RPMI7951 (cell line): ENCODE measurements around a stretch of chr2.

GRCh38 chr2:11020-11597 lies 35.2 kb downstream of the FAM110C start:
- RAMPAGE, long total RNA, result no peak

DNA sequence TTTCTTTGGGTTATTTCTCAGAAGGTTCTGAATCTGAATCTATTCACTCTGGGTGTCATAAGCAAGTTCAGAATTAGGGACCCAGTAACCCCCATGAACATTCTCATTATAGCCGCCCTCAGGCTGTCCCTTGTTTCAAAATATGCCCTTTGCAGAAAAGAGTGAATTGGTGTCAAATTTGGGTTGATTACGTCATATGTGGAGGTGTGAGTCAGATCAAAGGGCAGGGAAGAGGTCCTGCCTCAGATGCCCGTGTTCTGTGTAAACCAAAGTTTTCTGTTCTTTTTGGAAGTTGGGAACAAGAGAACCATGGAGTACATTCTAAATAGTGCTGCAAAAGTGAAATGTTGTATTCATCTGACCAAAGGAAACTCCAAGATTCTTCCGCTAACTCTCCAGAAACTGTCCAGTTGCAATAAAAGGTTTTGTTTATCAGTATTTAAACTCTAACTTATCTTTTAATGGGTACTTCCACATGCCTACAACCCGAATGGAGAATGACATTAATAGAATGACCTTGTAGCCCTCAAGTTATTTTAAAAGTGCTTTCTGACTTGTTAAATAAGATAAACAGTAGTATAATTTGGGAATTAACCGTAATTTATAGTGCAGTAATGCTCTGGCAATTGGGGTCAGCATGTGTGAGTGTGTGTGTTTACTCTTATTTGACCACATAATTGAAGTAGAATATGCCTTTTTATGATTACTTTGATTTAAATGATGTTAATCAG lies 5.7 kb downstream of the FAM110C start:
- RAMPAGE, long total RNA, result no peak

GRCh38 chr2:46165-46390 lies 227 bp downstream of the FAM110C start:
- RAMPAGE, long total RNA, result no peak

- RAMPAGE, long total RNA, result no peak
Observed at GRCh38 chr2:282814-284089, 4.6 kb downstream of the ALKAL2 start.

DNA sequence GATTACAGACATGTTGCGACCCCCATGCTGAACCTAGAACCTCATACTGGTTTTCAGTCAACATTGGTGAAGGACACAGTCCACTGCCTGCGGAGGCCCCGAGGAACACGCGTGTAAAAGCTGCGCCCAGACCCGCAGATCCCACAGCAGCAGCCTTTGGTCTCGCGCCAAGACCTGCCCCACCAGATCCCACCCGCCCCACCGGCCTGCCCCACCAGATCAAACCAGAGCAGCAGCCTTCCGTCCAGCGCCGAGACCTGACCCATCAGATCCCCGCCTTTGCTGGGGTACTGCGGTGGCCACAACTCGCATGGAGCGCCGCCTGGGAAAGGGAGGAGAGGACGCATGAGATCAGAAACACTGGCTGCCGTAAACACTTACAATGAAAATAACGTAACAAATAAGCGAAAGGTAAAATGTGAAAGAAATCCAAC lies 173.6 kb downstream of the TMEM18 start:
- RAMPAGE, long total RNA, result no peak

DNA sequence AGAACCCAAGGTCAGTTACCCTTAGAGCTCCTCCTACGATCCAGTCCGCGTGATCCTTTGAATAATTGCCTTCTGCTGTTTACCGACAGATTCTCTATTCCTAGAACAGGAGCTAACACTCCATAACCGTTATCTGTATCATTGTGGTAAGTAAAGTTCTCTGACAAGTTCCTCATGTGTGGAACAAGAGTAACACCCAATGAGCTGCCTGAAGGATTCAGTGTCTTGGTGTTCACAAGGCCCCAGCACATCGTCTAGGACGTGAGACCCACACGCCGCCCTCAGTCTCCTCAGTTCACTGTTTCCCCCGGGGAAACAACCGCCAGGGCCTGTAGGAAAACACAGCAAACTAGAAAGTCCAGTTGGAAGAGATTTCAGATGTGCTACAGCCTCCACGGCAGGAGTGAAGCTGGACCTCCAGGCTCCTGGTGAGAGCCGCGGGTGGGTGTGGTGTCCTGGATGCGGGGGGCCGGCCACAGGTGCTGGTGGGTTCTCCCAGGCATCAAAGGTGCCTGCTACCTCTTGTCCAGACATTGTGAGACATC lies 131.5 kb downstream of the TMEM18 start:
- RAMPAGE, long total RNA, result no peak

DNA sequence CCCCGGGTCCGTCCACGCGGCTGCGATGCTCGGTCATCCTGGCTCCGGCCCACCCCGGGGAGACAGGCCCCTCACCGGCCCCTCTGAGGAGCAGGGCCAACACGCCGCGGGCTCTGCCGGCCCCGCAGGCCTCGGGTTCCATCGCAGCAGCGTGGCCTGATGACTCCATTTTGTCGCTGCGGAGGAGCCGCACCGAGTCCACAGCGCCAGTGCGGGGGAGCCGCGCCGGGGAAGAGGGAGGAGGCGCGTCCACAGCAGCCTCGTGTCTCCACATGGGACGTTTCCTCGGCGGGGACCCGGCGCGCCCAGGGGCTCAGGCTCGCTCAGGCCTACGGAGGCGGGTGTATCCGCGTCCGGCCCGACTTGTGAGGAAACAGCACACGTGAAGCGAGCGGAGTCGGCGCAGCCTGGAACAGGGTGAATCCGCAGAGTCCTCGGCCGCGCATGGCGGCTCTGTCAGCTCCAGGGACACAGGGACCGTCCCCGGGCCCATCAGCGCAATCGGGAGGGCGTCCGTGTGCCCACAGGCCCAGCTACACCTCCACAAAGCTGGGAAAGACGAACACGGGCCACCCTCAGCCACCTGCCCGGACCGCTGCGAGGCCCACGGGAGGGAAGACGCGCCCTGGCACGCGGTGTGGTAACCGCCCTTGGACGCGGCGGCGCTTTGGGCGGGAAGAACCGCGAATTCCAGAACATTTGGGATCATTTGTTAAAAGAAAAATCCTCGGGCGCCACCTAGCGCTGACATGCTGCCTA lies 40.6 kb downstream of the TMEM18 start:
- RAMPAGE, long total RNA, result no peak

DNA sequence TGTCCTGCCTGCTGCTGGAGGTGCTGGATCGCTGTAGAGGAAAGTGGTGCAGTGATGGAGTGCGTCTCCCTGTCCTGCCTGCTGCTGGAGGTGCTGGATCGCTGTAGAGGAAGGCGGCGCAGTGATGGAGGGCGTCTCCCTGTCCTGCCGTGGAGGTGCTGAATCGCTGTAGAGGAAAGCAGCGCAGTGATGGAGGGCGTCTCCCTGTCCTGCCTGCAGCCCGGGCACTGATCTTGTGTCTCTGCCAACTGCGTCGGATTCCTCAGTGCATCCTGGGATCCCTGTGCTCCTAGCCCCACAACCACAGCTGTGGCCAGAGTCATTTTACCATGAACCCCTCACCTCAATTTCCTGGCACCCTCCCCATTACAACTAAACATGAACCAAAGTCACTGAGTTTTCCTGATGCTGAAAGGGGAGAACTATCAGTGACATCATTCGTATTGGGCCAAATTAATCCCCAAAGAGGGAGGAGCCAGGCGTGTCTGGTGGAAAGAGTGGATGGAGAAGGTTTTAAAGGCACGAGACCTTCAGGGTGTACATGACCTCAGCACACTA lies 190.0 kb upstream of the TPO start:
- RAMPAGE, long total RNA, result no peak

DNA sequence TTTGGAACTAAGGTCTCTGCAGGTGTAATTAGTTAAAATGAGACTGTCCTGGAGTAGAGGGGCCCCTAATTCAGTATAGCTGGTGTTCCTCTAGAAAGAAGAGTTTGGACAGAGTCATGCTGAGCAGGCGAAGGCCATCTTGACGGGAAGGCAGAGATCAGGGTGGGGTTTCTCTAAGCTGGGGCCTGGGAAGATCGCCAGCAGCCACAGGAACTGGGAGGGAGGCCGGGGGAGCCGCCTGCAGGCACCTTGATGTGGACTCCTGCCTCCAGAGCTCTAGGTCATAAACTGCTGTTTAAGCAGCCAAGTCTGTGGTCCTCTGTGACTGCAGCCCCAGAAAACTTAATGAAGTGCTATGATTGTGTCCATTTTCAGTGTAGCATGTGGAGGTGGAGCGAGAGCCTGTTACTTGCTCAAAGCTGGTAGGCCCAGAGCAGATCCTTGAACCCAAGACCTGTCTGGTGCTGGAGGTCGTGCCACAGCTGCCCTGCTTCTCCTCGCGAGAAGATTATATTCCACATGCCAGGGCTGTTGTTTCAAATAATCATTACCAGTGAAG lies 105.7 kb downstream of the TPO start:
- RAMPAGE, long total RNA, result no peak

DNA sequence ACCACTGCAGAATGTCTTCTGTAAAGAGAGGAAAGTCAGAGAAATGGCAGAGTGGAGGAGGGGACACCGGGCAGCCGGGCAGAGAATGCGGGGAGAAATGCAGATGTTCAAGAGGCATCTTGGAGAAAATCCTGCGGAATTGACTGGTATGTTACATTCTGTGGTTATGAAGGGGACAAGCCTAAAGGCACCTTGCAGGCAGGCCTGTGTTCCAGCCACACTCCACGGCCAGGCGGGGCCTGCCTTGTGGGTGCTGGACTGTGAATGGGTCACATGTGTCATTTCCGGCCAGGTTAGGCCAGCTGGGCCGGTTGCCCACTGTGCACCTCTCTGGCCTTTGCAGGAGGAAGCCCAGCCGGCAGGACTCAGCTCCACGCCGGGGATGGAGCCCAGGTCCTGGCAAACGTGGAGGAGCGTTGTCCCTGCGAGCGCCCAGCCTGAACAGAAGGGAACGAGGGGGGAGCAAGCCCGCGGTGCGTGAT lies 153.0 kb downstream of the PXDN start:
- RAMPAGE, long total RNA, result no peak

DNA sequence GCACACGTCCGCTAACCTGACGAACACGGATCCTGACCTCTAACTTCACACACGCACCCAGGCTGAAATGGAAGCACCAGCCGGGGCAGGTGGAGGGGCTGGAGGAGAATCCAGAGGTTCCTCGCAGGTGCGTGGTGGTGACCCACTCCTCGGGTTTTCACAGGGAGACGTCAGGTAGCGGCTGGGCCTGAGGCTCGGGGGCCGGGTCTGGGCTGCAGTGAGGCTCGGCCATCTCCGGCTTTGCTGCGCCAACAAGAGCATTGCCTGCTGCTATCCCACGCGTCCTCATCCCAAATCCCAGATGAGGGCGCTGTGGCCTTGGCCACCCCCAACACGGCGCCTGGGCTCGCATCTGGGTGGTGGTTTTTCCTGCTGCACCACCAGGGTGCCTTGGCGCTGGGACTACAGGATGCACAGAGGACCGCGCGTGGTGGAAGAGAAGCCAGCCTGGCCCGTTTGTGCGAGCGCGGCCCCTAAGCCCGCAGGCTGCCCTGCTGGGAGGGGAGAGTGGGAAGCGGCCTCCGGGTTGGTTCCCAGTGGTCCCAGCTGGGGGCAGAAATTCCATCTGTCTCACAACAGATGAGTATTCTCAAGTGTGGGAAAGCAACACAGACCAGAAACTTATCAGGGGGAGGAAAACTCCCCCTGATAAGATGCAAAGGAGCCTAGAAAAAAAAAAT lies 152.4 kb downstream of the PXDN start:
- RAMPAGE, long total RNA, result no peak

DNA sequence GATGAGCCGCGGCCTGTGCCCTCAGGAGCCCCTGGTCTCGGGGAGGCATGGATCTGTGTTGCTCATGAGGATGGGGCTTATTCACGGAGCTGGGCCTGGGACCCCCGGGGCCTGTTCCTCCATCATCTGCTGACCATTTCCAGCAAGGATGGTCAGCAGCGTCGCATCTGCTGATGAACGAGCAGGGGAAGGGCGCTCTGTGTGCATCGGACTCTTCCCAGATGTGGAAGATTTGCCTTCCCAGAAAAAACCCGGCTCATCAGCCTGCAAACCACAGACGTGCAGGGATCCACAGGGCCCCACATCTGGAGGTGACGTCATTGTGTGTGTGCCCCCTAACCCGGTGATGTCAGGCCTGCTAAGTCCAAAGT lies 144.0 kb downstream of the PXDN start:
- RAMPAGE, long total RNA, result no peak

- RAMPAGE, long total RNA, result no peak
Observed at GRCh38 chr2:1645341-1646065, 98.8 kb downstream of the PXDN start.

- RAMPAGE, long total RNA, result no peak
Observed at GRCh38 chr2:1675486-1676041, 68.8 kb downstream of the PXDN start.

DNA sequence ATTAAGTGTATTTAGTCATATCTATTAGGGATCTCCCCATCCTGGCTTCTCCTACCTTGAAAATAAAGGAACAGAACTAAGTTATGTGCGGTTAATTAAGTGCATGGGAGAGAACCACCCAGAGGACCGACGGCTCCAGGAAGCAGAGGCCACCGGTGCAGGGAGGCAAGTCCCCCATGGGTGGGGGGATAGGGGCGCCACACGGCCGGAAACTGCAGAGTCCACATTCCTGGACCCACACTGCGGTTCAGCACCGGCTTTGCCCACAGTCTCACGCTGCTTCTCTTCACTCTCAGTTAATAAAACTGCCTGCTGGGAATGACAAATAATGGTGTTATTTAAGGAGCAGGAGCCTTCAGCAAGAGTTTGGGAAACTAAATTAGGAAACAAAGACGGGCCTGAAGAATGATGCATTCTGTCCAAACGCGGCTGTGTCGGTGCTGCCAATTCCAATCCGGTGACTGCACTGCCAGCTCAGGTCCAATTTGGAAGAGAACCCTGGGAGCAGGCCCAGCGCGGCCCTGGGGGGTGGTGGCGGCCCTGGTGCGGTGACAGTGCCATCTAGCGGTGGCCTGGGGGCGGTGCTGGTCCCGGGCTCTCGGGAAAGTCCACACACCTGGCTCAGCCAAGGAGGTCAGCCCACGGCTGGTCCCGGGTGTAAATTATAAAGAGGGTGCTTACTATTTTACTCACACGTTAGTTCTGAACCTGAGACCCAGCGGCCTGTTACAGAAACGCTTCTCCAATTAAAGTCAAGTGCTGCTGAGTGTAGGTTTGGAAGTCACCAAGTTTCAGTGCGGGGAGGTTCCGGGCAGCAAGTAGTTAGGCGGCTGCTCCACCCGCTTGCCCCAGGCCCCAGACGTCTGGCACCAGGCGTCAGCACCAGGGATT lies 73.1 kb upstream of the PXDN start:
- RAMPAGE, long total RNA, result no peak

DNA sequence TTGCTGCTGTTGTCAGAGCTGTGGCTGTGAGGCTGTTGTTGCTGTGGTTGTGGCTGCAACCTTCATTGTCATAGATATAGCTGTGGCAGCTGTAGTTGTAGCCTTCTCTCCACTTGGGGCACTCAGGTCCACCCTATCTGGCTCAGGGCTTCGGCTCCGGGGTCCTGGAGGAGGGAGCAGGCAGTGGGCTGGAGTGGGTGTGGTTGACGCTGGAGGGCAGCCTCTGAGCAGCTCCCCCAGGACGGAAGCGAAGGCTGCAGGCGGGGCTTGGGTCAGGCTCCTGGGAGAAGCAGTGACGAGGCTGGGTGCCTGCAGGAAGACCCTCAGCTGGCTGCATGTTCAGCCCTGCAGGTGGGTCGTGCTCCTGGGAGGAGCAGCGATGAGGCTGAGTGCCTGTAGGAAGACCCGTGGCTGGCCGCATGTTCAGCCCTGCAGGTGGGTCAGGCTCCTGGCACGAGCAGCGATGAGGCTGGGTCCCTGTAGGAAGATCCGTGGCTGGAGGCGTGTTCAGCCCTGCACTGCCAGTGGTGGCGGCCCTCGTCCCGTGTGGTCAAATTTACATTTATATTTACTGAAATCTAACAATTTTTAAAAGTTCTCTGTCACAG lies 79.1 kb upstream of the PXDN start:
- RAMPAGE, long total RNA, result no peak

GRCh38 chr2:1990724-1991093 lies 246.4 kb upstream of the PXDN start:
- RAMPAGE, long total RNA, result no peak

- RAMPAGE, long total RNA, result no peak
Observed at GRCh38 chr2:3044359-3044897, 333.2 kb downstream of the EIPR1 start.

- RAMPAGE, long total RNA, result no peak
Observed at GRCh38 chr2:3452918-3453955, 66.1 kb downstream of the ADI1 start.

GRCh38 chr2:3518024-3518798 lies 1.1 kb downstream of the ADI1 start:
- RAMPAGE, long total RNA, result no peak